ENCODE measurements around a stretch of chr5.

DNA sequence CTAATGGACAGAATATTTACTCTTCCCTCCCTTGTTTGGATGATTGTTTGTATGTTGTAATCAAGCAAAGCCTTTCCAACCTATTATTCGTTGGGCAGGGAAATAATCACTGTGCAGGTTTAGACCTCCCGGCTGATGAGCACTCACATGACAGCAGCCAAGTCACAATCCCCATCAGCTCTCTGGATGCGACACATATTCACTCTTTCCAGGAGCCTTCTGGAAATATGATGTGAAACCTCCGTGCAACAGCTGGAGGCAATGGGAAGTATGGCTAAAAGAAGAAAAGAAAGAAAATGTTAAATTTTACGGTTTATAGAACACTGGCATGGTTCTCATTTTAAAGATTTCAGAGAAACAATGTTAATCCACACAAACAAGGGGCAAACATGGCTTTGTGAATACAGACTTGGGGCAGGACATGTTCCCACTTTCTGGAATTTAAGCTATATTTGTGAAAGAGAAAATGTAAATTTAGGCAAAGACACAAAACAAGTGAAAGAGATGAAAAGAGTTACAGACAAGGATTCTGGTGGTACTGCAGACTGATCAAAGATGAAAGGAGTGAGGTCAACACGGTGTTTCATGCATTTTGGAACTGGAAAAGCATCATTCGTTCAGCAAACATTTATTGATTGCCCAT, 23.9 kb downstream of the CCL28 start:
- PRO-cap, 5 experiments: no peak in any of the 5 experiments
- RAMPAGE, long total RNA, 2 experiments: no peak in any of the 2 experiments
- RRBS: no CpG with 5 or more reads among the region's 7 CpGs

- PRO-cap, 5 experiments: no peak in any of the 5 experiments
- RAMPAGE, long total RNA, 2 experiments: no peak in any of the 2 experiments
- RRBS: no CpG with 5 or more reads among the region's 11 CpGs
Measured at GRCh38 chr5:43409637-43410812, 2.2 kb downstream of the CCL28 start.

- PRO-cap, 5 experiments: no peak in any of the 5 experiments
- RAMPAGE, long total RNA, 2 experiments: no peak in any of the 2 experiments
- RRBS: no CpG with 5 or more reads among the region's 6 CpGs
Measured at GRCh38 chr5:43676859-43677522, 74.0 kb downstream of the NNT start.

DNA sequence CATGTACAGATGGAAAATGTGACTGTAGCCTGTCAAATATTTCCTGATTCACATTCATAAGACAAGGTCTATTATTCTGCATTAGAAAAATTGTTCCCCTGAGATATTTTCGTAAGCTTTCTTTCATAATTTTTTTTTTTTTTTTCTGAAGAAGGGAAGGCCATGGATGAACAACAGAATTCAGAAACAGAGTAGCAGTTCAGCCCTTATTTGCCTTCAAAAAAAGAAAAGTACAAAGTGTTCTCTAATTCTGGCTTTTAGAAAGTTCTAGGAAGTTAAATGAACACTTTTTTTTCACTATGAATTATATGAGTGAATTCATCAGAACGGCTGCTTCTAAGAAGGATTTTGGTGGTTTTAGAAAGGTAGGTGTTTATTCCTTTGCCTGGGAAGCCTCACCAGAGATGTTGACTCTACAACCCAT, 81.1 kb downstream of the NNT start:
- PRO-cap, 5 experiments: no peak in any of the 5 experiments
- RAMPAGE, long total RNA, 2 experiments: no peak in any of the 2 experiments
- RRBS: no CpG with 5 or more reads among the region's 2 CpGs

DNA sequence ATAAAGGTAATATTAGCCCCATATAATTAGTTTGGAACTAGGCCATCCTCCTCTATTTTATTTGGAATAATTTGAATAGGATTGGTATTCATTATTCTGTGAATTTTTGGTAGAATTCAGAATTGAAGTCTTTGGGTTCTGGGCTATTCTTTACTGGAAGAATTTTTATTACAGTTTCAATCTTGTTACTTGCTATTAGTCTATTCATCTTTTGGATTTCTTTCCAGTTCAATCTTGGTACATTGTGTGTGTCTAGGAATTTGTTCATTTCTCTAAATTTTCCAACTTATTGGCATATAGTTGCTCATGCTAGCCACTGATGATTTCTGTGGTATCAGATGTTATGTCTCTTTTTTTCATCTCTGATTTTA, 317.8 kb downstream of the NNT start:
- PRO-cap, 5 experiments: no peak in any of the 5 experiments
- RAMPAGE, long total RNA, 2 experiments: no peak in any of the 2 experiments

GRCh38 chr5:44387054-44387796, 2.0 kb downstream of the FGF10 start:
- PRO-cap, 5 experiments: no peak in any of the 5 experiments
- RAMPAGE, long total RNA, 2 experiments: no peak in any of the 2 experiments
- RRBS: no CpG with 5 or more reads among the region's 4 CpGs

DNA sequence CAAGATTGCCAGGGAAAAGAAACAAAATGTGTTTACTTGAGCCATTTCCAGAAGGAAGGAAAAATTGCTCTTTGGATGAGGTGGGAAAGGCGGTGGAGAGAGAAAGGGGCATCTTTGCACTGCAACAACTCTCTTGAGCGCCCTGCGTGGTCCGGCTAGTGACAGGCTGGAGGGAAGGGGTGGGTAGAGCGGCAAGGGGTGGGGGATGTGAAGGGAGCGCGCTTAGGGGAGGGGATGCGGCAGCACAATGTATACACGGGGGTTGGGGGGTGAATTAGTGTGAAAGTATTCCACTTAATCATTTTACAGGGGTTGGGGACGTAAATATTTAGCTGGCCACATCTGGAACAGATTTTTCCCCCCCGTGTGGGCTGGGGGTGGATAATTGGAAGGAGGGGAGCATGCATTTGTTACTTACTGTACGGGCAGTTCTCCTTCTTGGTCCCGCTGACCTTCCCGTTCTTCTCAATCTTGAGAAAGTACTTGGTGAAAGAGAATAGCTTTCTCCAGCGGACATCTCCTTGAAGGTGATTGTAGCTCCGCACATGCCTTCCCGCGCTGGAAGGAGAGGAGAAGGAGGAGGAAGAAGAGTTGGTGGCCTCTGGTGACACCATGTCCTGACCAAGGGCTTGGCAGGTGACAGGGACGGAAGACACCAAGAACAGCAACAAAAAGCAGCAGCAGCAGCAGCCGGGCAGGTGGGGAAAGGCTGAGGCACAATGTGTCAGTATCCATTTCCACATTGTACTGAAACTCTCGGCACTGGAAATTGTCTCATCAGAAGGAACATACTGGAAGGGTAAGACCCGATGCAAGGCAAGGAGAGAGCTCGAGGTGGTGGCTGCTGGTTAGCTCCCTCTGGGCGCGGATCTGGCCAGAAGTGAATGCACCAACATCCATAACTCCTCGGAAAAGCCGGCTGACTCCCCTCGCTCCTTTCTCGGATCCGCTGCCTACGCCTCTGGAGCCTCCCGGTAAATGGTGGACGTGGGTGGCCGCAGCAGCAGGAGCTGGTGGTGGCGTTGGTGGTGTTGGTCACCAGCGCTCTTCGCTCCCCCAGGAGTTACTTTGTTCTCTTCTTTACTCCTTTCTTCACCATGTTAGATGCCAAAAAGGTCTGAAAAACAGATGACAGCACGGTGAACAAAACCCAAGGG, 902 bp downstream of the FGF10 start:
- PRO-cap, 5 experiments: no peak in any of the 5 experiments
- RAMPAGE, long total RNA, 2 experiments: no peak in any of the 2 experiments
- RRBS: 8% methylated on average over 6 of the region's 38 CpGs

DNA sequence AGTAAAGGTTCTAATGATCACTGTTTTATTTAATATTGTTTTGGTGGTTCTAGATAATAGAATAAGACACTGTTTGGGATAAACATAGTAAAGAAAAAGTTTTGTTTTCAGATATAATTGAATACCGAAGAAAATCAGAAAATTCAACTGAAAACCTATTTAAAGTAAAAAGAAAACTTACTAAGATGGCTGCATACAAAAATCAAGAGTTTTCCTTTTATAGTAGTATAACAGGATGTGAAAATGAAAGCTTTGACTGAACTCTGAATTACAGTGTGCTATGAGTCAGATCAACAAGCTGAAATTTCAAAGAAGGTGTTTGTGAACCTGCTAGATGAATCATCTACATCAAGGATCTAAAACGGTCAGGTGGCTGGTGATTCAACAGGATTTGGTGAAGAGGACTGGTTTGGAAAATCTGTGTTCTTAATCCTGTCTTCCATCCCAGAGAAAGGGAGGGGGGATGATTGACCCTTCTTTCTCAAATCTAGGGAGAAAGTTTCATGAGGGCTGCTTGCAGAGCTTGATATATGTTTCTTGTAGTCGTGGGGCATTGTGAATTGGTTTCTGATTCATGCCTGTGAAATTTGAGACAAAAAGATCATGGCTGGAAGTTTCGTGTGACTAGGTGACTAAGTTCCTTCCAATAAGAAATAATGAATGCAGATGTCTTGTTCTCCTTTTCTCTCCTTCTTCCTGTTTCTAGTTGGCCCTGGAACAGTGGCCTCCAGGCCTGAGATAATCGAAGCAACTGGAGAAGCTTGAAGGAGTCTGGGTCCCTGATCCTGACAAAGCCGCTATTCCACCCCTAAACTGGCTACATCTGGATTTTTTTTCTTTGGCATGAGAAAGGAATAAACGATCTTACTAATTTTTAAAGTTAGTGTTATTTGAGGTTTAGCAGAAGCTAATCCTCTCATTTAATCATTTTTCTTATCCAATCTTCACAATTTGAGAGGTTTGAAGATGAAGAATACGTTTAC, 67.0 kb downstream of the MRPS30 start:
- PRO-cap, 5 experiments: no peak in any of the 5 experiments
- RAMPAGE, long total RNA, 2 experiments: no peak in any of the 2 experiments
- RRBS: no CpG with 5 or more reads among the region's 8 CpGs

- PRO-cap, 5 experiments: no peak in any of the 5 experiments
- RAMPAGE, long total RNA, 2 experiments: no peak in any of the 2 experiments
- RRBS: no CpG with 5 or more reads among the region's 8 CpGs
Measured at GRCh38 chr5:50365649-50366321, 75.3 kb downstream of the EMB start.

GRCh38 chr5:50593495-50593926, 72.9 kb upstream of the PARP8 start:
- PRO-cap, 5 experiments: no peak in any of the 5 experiments
- RAMPAGE, long total RNA, 2 experiments: no peak in any of the 2 experiments
- RRBS: no CpG with 5 or more reads among the region's 1 CpG

DNA sequence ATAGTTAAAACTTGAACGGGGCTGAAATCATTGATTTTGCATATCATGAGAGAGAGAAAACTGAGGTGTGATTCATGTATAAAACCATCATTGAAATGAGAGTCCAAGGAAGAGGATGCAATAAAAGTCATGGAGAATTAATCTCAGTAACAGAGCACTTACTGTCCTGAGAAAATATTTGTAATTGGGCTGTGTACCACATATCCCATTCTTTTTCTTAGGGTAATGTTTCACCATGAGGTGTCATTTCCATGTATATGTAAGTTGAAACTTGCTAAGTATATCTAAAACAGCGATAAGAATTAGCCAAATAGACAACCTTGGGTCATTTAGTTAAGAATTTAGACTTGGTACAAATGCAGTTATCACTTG, 174.2 kb downstream of the PARP8 start:
- PRO-cap, 5 experiments: no peak in any of the 5 experiments
- RAMPAGE, long total RNA, 2 experiments: no peak in any of the 2 experiments
- RRBS: no CpG with 5 or more reads among the region's 2 CpGs

- PRO-cap, 5 experiments: no peak in any of the 5 experiments
- RAMPAGE, long total RNA, 2 experiments: no peak in any of the 2 experiments
Measured at GRCh38 chr5:51958571-51958818, 575.2 kb downstream of the ISL1 start.

DNA sequence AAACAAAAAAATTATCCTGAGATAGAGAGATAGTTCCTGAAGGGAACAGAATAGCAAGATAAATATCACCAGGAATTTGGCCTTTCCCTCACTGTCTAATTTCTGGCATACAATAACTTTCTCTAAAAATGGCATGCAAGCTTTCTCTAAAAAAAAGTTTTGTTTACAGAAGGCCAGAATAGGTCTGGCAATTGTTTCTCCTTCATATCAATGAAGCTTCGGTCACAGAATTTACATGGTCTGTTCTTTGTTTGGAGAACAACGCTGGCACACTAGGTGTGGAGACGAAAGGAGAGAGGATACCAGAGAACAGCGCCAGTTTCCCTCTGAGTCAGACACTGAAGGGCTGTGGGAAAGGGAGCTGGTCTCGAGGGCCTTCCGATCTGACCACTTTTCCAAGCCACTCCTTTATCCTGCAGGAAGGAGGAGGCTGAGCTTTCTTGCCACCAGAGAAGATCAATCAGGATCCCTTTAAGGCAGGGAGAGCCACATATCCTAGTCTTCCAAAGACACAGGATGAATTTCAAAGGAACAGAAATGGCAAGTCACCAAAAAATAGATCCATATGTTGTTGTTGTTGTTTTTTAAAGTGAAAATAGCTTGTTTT, 60.1 kb upstream of the ITGA1 start:
- PRO-cap, 5 experiments: peak in 2 of 5 experiments; most common plus-strand start position 459 of the sequence (in 1); most common minus-strand start position 340 of the sequence (in 2)
- RAMPAGE, long total RNA, 2 experiments: no peak in any of the 2 experiments
- RRBS: no CpG with 5 or more reads among the region's 6 CpGs

DNA sequence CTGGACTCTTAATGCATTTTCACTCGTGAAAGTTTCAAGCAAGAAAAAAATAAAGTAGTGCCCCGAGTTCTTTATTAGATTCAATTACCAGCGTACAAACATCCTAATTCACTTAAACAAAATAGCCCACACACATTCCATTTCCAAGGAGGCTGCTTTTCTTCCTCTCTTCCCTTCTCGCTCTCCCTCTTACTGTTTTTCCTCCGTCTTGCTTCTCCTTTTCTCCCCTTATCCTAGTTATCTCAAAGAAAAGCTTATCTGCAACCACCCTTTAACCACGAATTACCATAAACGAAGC, 461 bp upstream of the ITGA1 start:
- PRO-cap, 5 experiments: no peak in any of the 5 experiments
- RAMPAGE, long total RNA, 2 experiments: no peak in any of the 2 experiments
- RRBS: no CpG with 5 or more reads among the region's 7 CpGs

DNA sequence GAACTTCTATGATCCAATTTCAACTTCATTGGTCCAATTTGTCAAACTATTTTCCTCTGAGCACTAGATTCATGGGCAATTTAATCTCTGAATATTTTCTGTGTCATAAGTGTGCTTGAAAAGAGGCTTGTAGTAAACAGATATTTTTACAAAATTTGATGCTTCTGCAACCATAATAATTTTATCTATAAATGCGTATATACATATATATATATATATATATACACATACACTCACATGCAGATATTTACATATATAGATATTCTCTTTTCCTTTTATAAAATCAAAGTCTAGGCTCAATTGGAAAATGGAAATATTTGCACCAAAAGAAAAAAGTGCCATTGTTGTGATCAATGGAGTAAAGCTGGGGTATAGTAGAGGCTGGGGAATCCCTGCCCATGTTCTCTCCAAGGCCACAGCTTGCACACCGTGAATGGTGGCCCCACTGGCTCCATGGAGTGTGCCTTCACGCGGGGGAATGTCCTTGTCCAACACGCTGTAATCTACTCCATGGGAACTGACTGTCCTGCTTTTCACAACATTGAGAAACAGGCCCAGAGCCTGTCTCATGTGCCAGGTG, 33.3 kb upstream of the ITGA2 start:
- PRO-cap, 5 experiments: no peak in any of the 5 experiments
- RAMPAGE, long total RNA, 2 experiments: no peak in any of the 2 experiments
- RRBS: no CpG with 5 or more reads among the region's 5 CpGs

GRCh38 chr5:53485789-53486660, 5.6 kb downstream of the FST start:
- PRO-cap, 5 experiments: no peak in any of the 5 experiments
- RAMPAGE, long total RNA, 2 experiments: no peak in any of the 2 experiments
- RRBS: no CpG with 5 or more reads among the region's 8 CpGs

GRCh38 chr5:54220339-54220565, 90.1 kb downstream of the ARL15 start:
- PRO-cap, 5 experiments: peak in 2 of 5 experiments; most common plus-strand start chr5:54220406 (in 1)
- RAMPAGE, long total RNA, 2 experiments: no peak in any of the 2 experiments
- RRBS: no CpG with 5 or more reads among the region's 2 CpGs

GRCh38 chr5:54469645-54470116, 14.2 kb downstream of the HSPB3 start:
- PRO-cap, 5 experiments: no peak in any of the 5 experiments
- RAMPAGE, long total RNA, 2 experiments: no peak in any of the 2 experiments
- RRBS: no CpG with 5 or more reads among the region's 3 CpGs

- PRO-cap, 5 experiments: no peak in any of the 5 experiments
- RAMPAGE, long total RNA, 2 experiments: no peak in any of the 2 experiments
- RRBS: no CpG with 5 or more reads among the region's 6 CpGs
Measured at GRCh38 chr5:54526470-54527281, 9.1 kb downstream of the SNX18 start.

- PRO-cap, 5 experiments: peak in 1 of 5 experiments; most common plus-strand start chr5:54538316 (in 1)
- RAMPAGE, long total RNA, 2 experiments: no peak in any of the 2 experiments
- RRBS: no CpG with 5 or more reads among the region's 4 CpGs
Measured at GRCh38 chr5:54537969-54538529, 20.5 kb downstream of the SNX18 start.